ENCODE results near the genes SPANXC, SPANXD, EOLA1, MAGEA8, HSFX4 and EOLA2.

DNA sequence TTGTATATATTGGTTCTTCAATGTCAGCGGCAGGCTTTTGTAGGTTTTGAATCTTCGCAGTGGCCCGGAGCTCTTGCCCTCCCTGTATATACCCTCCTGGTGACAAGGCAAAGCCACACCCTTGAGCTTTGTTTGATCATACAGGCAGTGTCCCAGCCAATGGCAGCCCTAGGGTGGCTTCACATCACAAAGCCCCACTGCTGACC, at the start of gene SPANXC:
Gene SPANXC (minus strand): TSS at position 61 of the 206 bp plus-strand sequence.
CAGE:
- cytosol, long polyA minus RNA = no peak
- cytosol, long polyA plus RNA = no peak
- long polyA plus RNA = no peak
- nucleus, long polyA minus RNA = no peak
- nucleus, long polyA plus RNA = no peak

GRCh38 chrX:141698594-141699039, at the start of gene SPANXD:
Gene SPANXD (minus strand): TSS chrX:141698739.
CAGE:
- cytosol, long polyA minus RNA = no peak
- cytosol, long polyA plus RNA = no peak
- long polyA plus RNA = no peak
- nucleus, long polyA minus RNA = no peak
- nucleus, long polyA plus RNA = no peak

GRCh38 chrX:142194146-142194497, 11.0 kb downstream of the MAGEC2 start:
CAGE:
- cytosol, long polyA minus RNA = no peak
- cytosol, long polyA plus RNA = no peak
- long polyA plus RNA = no peak
- nucleus, long polyA minus RNA = no peak
- nucleus, long polyA plus RNA = no peak

GRCh38 chrX:143633033-143633413, 2.9 kb downstream of the SLITRK4 start:
CAGE:
- cytosol, long polyA minus RNA = no peak
- cytosol, long polyA plus RNA = no peak
- long polyA plus RNA = no peak
- nucleus, long polyA minus RNA = no peak
- nucleus, long polyA plus RNA = no peak

CAGE:
- cytosol, long polyA minus RNA = no peak
- cytosol, long polyA plus RNA = no peak
- long polyA plus RNA = no peak
- nucleus, long polyA minus RNA = no peak
- nucleus, long polyA plus RNA = no peak
Observed at GRCh38 chrX:146877522-146877881, 63.0 kb upstream of the CXorf51A start.

DNA sequence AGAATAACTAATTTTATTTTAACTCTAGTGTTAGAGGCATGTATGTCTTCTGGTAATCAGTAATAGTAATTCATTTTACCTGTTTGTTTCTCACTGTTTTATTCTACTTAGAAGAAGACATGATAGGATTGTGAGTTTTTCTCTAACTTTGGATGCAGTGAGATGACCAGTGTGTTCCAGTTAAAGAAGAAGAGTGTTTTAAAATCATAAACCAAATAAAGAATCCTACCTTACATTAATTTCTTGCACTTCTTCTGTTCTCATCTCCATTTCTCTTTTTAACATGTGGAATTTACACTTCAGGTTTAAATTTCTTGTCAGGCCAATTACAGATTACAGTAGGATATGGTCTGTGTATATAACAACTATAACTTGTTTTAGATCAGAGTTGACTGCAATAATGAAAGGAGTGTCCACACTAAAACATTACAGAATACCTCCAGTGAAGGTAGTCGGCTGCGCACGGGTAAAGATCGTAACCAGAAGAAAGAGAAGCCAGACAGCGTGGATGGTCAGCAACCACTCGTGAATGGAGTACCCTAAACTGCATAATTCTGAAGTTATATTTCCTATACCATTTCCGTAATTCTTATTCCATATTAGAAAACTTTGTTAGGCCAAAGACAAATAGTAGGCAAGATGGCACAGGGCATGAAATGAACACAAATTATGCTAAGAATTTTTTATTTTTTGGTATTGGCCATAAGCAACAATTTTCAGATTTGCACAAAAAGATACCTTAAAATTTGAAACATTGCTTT, 32.7 kb upstream of the FMR1NB start:
CAGE:
- cytosol, long polyA minus RNA = no peak
- cytosol, long polyA plus RNA = no peak
- long polyA plus RNA = no peak
- nucleus, long polyA minus RNA = no peak
- nucleus, long polyA plus RNA = no peak

DNA sequence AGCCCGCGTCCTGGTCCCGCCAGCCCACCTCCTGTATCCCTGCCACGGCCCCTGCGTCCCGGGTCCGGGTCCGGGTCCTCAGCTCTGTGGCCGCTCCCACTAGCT, 220 bp upstream of the AFF2 start:
CAGE:
- cytosol, long polyA minus RNA = no peak
- cytosol, long polyA plus RNA = no peak
- long polyA plus RNA = no peak
- nucleus, long polyA minus RNA = no peak
- nucleus, long polyA plus RNA = no peak

GRCh38 chrX:148609600-148610649, 109.5 kb downstream of the AFF2 start:
CAGE:
- cytosol, long polyA minus RNA = no peak
- cytosol, long polyA plus RNA = no peak
- long polyA plus RNA = no peak
- nucleus, long polyA minus RNA = no peak
- nucleus, long polyA plus RNA = no peak

DNA sequence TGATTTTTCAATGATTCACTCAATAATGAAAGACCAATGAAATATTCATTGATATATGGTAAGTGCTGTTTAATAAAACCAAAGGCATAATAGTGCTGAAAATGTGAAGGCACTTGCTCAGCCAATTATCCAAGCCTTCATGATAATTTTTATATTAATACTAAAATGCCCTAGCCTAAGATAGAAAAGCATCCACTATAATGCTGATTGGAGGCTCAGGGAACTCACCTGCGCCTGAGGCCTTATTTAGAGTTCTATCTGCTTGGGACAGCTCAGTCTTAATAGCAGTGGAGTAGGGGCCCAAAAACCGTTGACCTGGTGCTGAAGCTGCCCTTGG, 434.2 kb downstream of the ENSG00000287585 start:
CAGE:
- cytosol, long polyA minus RNA = no peak
- cytosol, long polyA plus RNA = no peak
- long polyA plus RNA = no peak
- nucleus, long polyA minus RNA = no peak
- nucleus, long polyA plus RNA = no peak

DNA sequence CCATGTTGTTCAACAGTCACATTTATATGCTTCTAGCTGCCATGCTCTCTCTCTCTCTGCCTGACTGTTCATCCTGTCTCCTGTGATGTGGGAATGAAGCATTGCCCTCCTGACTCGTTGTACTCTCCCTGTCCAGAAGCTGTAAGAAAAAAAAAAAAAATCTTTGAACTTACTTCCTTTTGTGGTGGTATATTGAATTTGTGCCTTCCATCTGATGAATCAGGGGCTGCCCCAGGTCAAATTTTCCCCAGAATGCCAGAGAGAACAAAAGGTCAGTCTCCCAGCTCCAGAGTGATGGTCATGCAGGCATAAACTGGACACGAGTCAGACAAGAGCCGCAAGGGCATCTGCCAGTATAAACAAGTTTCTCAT, 167.1 kb downstream of the ENSG00000287585 start:
CAGE:
- cytosol, long polyA minus RNA = no peak
- cytosol, long polyA plus RNA = no peak
- long polyA plus RNA = no peak
- nucleus, long polyA minus RNA = no peak
- nucleus, long polyA plus RNA = no peak

CAGE:
- cytosol, long polyA minus RNA = no peak
- cytosol, long polyA plus RNA = no peak
- long polyA plus RNA = no peak
- nucleus, long polyA minus RNA = no peak
- nucleus, long polyA plus RNA = no peak
Observed at GRCh38 chrX:149497794-149498101, 7.4 kb downstream of the IDS start.

CAGE:
- cytosol, long polyA minus RNA = no peak
- cytosol, long polyA plus RNA = start-site peak on the plus strand at chrX:149540995-149541059, 123 and 76 reads in 2 replicates
- long polyA plus RNA = start-site peak on the plus strand at chrX:149541004-149541051, 111 and 140 reads in 2 replicates
- nucleus, long polyA minus RNA = start-site peak on the minus strand at chrX:149540810-149540915, 16 reads; start-site peak on the plus strand at chrX:149540995-149541021, 12 reads
- nucleus, long polyA plus RNA = start-site peak on the plus strand at chrX:149541031-149541071, 43 and 66 reads in 2 replicates
Observed at GRCh38 chrX:149540264-149541278, at the start of gene EOLA1. Gene EOLA1 (plus strand): TSS chrX:149541012.

CAGE:
- cytosol, long polyA minus RNA = no peak
- cytosol, long polyA plus RNA = no peak
- long polyA plus RNA = no peak
- nucleus, long polyA minus RNA = no peak
- nucleus, long polyA plus RNA = no peak
Observed at GRCh38 chrX:149880831-149881622, at the start of gene MAGEA8. Gene MAGEA8 (plus strand): TSS chrX:149881183.

DNA sequence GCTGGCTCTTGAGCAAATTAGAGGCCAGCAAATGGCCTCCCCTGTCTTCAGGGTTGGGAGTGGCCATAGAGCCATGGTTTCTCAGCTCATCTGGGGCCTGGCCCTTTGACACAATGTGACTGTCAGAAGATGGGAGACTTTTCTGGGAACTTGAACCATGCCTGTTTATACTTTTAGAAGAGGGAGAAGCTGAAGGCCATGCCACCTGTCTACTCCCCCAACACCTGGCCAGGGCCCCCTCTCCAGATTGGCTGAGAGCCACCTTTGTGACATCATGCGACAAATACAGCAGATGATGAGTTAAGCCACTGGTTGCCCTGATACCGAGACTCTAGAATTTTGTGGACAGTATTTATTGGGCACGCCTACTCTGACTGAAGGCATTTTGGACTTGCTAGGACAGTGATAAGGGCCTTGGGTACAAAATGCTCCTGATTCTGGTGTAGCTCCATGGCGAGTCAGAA, at the start of gene HSFX4:
Gene HSFX4 (plus strand): TSS at position 379 of the 464 bp plus-strand sequence.
CAGE:
- cytosol, long polyA minus RNA = no peak
- cytosol, long polyA plus RNA = no peak
- long polyA plus RNA = no peak
- nucleus, long polyA minus RNA = no peak
- nucleus, long polyA plus RNA = no peak

GRCh38 chrX:149938170-149939346, at the start of gene EOLA2:
Gene EOLA2 (minus strand): TSS chrX:149938491.
CAGE:
- cytosol, long polyA minus RNA = start-site peak on the minus strand at chrX:149938469-149938474, 47 reads
- cytosol, long polyA plus RNA = start-site peak on the minus strand at chrX:149938441-149938491, 969 and 193 reads in 2 replicates
- long polyA plus RNA = start-site peak on the minus strand at chrX:149938419-149938487, 1,301 and 1,142 reads in 2 replicates
- nucleus, long polyA minus RNA = start-site peak on the plus strand at chrX:149938616-149939035, 12 reads
- nucleus, long polyA plus RNA = start-site peak on the minus strand at chrX:149938419-149938491, 640 and 648 reads in 2 replicates; start-site peak on the plus strand at chrX:149938564-149938741, 11 and 35 reads in 2 replicates

GRCh38 chrX:150291050-150291576, 72.0 kb upstream of the MAMLD1 start:
CAGE:
- cytosol, long polyA minus RNA = no peak
- cytosol, long polyA plus RNA = no peak
- long polyA plus RNA = no peak
- nucleus, long polyA minus RNA = no peak
- nucleus, long polyA plus RNA = no peak

GRCh38 chrX:150364841-150365855, 2.0 kb downstream of the MAMLD1 start:
CAGE:
- cytosol, long polyA minus RNA = no peak
- cytosol, long polyA plus RNA = no peak
- long polyA plus RNA = no peak
- nucleus, long polyA minus RNA = no peak
- nucleus, long polyA plus RNA = no peak

DNA sequence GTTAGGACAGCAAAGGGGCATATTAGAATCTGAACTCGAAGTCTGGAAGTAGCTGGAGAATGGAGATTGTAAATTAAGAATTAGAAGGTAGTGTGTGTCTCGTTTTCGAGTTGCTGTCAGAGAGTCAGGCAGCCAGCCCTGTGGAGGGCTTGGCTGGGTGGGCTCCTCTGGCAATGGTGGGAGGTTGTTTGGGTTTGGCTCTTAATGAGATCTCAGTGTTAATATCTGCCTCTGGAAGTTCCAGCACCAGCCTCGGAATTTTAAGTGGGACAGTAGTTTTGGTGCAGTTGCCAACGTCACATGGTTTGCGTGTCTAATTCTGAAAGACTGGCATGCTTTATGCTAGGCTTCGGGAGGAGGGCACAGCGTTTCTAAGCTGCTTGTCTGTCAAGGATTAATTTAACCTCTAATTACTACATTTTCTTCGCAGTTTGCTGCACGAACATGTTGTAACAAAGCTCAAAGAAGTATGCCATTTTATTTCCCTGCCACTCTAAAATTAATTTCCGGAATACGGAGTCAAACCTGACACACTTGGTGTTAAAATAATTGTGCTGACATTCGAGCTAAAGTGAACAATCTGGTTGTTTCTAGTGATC, 9.2 kb downstream of the MAMLD1 start:
CAGE:
- cytosol, long polyA minus RNA = no peak
- cytosol, long polyA plus RNA = no peak
- long polyA plus RNA = no peak
- nucleus, long polyA minus RNA = no peak
- nucleus, long polyA plus RNA = no peak

CAGE:
- cytosol, long polyA minus RNA = no peak
- cytosol, long polyA plus RNA = no peak
- long polyA plus RNA = no peak
- nucleus, long polyA minus RNA = no peak
- nucleus, long polyA plus RNA = no peak
Observed at GRCh38 chrX:150513381-150513811, 55.0 kb upstream of the MTM1 start.

CAGE:
- cytosol, long polyA minus RNA = no peak
- cytosol, long polyA plus RNA = no peak
- long polyA plus RNA = no peak
- nucleus, long polyA minus RNA = no peak
- nucleus, long polyA plus RNA = no peak
Observed at GRCh38 chrX:150575151-150575948, 6.9 kb downstream of the MTM1 start.